LUHMES (cell line): ENCODE measurements around a stretch of chr1.

DNA sequence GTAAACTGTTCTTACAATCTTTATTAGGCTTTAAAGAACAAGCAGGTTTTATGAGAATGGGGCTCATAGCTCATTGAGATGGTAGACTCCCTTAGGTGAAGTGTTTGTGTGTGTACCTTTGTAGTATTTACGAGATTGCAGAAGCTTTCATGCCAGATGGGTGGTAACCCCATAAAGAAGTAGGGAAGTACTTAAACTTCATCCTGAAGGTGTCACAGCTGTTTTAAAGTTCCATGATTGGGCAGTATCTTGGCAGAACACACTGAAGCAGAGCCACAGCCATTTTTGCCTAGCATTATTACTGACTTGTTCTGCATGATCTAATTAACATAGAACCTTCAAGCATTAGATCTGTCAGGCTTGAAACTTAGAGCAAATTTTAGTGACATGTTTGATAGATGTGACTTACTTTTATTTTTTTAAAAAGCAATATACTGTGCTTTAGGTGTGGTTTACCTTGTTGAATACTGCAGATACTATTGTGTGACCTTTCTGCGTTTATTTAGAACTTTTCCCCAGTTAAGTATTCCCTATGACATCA is 11.6 kb downstream of the YTHDF2 start:
- PRO-cap = no peak

GRCh38 chr1:28812978-28813445 is 1.0 kb downstream of the OPRD1 start:
- PRO-cap = unidirectional peak, minus-strand start at chr1:28813273; unidirectional peak, minus-strand start at chr1:28813349

DNA sequence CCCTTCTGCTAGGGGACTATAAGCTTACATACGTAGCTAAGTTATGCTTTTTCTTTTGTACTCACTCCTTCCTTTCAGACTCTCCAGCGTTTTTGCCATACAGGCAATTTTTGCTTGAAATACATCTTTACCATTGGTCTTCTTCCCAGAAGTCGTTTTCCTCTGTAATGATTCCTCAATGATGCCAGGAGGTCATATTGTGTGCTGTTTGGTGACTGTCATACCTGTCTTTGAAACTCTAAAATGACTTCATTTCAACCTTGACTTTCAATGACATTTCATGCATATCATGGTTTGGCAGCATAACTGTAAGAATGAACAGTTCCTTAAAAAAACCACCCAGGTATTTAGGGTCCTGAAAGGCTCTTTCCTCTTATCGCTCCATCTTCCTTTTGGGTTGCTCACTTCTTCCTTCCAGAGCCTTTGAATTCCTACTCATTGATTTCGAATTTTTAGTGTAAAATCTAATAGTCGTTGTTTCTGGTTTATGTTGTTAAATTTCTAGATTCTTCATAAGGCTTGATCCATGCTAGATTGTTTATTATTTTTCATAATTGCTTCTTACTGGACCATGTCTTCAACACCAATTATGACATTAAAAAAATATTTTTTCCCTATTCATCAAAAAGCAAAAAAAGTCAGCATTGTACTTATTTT is 2.9 kb downstream of the SRSF4 start:
- PRO-cap = no peak

DNA sequence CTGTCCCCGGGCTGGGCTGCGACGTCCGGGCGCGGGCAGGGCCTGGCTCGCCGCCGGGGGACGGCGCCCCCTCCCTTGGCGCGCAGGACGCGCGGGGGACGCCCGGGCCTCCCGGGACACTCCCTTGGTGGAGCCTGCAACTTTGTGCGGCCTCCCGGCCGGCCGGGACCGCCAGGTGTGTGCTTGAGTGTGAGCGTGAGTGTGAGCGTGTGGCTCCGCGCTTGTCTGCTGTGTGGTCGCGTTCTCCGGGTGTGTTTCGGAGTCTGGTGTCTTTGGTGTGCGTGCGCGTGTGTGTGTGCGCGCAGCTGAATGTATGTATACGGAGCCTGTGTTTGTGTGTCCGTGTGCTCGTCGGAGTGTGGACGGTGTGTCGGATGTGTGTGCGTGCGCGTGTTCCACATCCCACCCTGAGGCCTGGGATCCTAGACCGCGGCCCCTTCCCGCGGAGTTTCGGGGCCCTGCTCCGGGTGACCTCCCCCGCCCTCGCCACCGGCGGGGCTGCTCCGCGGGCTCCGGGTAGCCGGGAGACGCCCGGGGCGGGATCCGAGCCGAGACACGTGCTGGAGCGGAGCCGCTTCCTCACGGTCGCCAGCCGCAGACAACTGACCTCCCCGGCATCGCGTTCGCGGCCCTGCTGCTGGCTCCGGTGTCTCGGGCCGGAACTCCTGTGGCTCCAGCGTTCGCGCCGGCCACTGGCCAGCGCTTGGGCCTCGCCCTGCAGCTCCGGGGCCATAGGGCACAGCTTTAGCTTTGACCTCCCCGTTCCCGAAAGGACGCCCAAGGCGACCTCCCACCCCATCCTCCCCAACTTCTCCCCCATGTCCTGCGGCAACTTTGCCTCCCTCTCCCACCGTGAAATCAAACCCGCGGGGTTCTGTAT is 1.8 kb downstream of the PTPRU start:
- PRO-cap = bidirectional peak, plus-strand start at position 254 of the sequence, minus-strand start at position 180 of the sequence; bidirectional peak, plus-strand start at position 550 of the sequence, minus-strand start at position 370 of the sequence; unidirectional peak, minus-strand start at position 605 of the sequence

DNA sequence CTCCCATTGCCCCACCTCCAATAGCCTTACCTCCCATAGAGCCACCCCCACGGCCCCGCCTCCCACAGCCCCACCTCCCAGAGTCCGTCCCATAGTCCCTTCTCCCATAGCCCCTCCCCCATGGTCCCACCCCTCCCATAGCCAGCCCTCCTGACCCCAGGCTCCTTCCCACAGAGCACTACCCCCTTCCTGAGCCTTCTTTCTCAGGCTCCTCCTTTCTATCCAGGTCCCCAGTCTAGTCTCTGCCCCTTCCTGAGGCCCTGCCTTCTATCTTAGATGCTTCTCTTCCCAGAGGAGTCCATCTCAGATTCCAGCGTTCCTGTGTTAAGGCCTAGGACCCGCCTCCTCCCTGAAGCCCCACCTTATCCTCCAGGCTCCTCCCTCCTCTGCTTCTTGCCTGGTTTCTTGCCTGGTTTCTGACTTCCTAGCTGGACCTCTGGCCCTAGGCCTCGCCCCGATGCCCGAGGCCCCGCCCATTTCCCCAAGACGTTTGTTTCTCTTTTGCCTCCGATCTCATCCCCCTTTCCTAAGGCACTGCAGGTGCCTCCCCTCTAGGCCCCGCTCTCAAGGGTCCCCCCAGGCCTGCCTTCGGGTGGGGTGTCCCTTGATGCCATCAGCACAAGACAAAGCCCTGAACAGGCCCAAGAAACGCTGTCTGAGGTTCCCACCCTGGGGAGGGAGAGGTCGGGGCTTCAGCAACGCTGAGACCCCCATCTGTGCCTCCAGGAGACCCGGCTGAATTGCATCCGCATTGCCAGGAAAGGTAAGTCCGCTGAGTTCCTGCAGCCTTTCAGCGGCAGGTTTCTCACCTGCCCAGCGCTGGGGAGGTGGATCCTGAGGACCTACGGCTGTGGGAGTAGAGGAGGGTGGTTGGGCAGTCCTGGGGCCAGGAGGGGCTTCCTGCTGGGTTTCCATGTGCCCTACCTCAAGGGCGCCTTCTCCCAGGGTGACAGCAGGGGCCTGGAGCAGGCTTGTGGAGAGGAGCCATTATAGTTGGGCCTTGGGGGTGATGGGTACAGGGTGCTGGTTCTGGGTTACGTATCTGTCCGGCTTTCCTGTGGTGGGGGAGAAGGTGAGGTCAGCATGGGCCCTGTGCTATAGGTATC is 47.2 kb downstream of the PTPRU start:
- PRO-cap = no peak

DNA sequence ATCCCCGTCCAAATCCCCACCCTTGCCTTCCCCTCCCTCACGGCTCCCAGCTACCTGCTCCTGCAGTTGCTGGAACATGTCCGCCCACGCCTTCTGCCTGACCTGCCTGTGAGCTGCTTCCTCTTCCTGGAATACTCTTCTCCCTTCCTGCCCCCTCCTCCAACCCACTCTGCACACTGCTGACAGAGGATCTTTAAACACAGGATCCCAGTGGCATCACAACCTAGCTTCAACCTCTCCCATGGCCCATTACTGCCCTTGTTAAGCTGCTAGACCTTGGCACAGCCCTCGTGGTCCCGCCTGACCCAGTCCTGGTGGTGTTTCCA is 118.3 kb downstream of the PTPRU start:
- PRO-cap = no peak

- PRO-cap = no peak
Measured at GRCh38 chr1:29837277-29837724, 601.0 kb downstream of the PTPRU start.

GRCh38 chr1:30005866-30006527 is 717.4 kb downstream of the MATN1 start:
- PRO-cap = no peak

DNA sequence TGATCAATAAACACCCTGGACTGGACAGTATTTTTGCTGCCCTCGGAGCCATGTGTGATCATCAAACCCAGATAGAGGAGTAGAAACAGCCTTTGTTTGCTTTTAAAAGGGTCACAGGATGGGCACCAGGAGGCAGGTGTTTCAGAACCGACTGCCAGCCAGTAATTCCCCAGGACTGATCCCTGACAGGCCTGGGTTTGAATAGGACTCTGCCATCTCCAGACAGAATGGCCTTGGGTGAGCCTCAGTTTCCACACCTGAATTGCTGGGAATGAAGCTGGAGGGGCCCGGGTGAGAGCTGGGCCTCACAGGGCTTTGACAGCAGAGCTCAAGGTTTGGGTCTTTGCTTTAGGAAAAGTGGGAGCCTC is 532.6 kb downstream of the MATN1 start:
- PRO-cap = no peak

DNA sequence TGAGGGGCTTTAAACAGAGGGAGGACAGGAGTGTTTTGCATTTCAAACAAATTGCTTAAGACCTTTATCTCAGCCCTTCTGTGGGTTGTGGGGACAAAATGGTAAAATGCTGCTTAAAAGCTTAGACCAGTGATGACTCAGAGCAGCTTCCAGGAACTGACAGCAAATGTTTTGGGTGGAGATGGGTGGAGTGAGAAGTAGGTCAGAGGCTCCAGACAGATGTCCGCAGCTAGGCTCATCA is 532.3 kb downstream of the MATN1 start:
- PRO-cap = no peak

DNA sequence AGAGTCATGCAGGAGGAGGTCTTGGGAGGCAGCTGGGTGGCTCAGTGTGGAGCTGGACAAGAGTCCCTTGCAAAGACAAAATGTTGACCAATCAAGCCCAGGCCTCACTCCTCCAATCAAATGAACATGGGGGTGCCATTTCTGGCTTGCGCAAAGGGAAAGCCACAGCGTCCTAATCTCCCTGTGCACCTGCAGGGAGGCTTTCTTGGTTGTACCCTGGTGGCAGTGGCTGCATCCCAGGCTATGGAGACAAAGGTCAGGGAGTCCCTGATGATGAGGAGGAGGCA is 469.8 kb downstream of the MATN1 start:
- PRO-cap = no peak

- PRO-cap = no peak
Measured at GRCh38 chr1:30525924-30526585, 197.3 kb downstream of the MATN1 start.

DNA sequence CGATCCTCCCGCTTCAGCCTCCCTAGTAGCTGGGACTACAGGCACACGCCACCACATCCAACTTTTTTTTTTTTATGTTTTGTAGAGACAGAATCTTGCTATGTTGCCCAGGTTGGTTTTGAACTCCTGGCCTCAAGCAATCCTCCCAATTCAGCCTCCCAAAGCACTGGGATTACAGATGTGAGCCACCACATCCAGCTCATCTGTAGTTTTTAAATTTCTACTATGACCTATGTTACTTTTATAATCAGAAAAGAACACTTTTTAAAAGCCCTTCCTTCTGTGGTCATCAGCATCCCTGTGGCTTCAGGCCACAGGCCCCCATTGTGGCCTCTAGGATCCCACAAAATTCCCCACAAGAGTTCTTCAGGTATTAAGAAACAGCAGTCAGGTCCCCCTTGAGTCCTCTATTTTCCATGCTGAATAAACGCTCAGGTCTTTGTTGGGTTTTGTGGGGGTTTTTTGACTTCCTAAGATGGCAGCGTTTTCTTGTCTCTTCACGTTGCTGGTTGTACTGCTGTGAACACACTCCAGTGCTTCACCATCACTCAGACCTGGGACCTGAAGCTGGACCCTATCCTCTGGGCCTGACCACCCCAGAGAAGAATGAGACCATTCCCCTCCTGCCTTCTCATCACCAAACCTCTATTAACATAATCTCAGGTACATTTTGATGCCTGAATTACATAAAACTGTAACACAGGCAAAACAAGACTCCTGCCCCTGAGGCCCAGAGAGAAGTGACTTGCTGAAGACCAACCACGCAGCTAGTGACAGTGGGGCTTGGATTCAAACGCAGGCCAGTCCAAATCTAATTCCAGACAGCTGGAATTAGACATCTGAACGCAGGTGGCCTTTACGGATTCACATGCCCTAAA is 13.4 kb upstream of the MATN1 start:
- PRO-cap = no peak

DNA sequence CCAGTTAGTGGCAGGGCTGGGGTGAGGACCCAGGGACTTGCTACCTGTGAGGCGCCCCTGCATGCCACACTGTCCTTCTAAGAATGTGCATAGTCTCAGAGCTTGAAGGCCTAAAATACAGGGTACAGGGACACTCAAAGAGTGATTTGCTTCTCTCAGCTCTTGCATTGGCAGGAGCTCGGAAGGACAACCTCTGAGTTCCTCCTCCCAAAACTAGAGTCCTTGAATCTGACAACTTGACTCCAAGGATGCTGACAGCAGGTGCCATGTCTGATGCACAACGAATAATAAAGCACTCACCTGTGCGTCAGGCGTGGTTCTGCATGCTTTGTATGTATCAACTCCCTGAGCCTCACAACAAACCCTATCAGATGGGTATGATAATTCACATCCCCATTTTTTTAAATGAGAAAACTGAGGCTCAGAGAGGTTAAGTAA is 1.5 kb downstream of the LAPTM5 start:
- PRO-cap = no peak

DNA sequence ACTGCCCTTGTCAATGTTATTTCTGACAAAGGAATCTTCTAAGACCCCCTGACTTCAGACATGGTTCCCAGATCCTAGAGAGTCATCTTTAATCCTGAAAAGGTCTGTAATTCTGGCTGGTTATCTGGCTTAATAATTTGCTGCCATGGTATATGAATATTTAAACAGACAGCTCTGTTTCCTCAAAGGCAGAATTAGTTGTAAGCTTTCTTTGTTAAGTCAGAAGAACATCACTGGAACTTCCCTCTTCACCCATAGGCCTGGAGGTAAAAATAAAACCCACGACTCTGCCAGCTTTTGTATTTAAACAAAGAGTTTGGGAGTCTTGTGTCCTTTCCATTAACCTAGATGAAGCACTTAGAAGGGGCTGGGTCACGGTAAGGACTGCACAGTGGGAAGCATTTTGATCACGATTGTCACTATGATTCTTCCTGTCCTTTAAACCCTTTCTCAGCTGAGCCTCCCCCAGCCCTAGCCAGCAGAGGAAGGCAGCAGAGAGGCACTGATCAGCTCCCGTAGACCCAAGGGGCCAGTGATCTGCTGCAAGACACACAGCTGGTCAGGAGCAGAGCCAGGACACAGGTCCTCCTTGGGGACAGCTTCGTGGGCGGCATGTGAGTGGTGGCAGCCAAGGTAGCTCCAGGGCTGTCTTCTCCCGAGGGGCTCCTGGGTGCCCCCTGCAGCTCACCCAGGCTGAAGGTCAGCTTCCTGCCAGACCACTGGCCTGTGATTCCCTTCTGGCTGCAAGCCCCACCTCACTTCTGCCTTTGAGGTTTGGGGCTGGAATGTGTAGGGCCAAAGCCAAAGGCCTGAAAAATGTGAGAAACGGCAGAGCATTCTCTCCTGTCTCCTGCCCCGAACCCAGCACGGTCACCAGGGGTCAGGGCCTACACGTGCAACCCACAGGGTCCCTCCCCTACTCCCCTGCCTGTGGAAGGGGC is 3.9 kb upstream of the LAPTM5 start:
- PRO-cap = no peak

DNA sequence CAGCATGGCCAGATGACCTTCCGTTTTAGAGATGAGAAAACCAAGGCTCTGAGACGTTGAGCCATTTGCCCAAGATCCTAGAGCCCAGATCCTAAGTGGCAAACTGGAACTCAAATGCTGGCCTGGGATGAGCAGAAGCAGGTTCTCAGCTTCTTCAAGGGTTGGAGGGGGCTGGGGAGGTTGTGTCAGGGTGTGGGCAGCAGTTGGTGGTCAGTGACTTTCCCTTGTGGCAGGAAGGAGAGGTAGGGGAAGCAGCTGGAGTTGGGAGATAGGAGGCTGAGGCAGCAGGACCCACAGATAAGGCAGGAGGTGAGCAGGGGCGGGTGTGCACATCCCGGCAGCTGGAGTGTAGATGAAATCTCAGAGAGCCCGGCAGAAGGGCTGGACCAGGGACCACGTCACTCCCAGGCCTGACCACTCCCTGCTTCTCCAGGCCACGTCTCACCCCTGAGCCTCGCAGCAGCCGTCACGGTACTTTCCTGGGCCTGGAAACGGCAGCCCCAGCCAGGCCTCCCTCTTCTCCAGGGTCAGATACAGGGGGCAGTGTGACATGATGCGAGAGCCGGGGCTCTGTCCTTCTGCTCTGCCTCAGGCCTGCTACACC is 11.4 kb upstream of the LAPTM5 start:
- PRO-cap = no peak

DNA sequence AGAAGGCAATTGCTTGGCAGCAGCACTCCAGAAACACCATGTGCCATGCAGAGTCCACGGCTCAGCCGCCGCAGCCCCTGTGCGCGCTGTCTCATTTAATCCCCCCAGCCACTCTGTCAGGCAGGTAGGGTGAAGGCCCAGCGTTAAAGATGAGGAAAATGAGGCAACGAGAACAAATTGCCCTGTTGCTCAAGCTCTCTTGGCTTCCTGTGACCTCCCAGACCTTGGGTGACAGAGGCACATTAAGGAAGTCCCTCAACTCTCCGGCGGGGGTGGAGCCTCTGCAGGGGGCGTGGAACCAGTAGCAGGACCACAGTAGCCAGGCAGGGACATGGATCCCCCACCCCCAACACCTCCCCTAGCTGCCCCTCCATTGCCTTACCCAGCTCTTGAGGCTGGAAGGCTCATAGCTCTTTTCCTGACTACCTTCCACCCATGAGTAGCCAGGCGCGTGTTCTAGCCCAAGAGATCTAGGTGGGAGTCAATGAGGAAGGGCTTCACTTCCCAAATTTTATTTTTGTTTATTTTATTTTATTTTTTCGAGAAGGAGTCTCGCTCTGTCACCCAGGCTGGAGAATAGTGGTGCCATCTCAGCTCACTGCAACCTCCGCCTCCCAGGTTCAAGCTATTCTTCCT is 26.1 kb upstream of the LAPTM5 start:
- PRO-cap = no peak

- PRO-cap = no peak
Measured at GRCh38 chr1:30788513-30789123, 31.0 kb upstream of the LAPTM5 start.

GRCh38 chr1:30870872-30871926 is 37.4 kb downstream of the SDC3 start:
- PRO-cap = no peak

GRCh38 chr1:31389997-31390741 is 17.3 kb upstream of the FABP3 start:
- PRO-cap = no peak